ENCODE measurements around a stretch of chr1.

DNA sequence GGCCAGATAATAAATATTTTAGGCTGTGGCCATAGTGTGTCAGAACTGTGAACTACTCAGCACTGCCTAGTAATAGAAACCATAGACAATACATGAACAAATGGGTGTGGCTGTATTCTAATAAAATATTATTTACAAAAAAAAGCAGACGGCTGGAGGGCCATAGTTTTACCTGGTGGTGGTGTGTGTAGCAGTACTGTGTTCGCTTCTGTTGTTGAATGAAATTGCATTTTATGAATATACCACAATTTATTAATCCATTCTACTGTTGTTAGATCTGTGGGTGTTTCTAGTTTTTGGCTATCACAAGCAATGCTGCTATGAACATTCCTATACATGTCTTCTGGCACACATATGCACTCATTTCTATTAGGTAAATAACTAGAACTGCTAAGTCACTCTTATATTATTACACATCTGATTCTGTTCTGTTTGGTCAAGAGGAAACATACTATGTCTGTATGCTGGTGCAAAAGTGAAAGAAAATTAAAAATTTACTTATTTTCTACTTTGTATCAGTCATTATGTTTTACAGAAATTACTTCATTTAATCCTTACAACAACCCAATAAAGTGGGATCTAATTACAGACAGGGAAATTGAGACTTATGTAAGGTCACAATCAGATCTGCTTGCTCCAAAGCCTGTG lies 43.4 kb downstream of the TOR3A start:
- RAMPAGE, total RNA = no peak

DNA sequence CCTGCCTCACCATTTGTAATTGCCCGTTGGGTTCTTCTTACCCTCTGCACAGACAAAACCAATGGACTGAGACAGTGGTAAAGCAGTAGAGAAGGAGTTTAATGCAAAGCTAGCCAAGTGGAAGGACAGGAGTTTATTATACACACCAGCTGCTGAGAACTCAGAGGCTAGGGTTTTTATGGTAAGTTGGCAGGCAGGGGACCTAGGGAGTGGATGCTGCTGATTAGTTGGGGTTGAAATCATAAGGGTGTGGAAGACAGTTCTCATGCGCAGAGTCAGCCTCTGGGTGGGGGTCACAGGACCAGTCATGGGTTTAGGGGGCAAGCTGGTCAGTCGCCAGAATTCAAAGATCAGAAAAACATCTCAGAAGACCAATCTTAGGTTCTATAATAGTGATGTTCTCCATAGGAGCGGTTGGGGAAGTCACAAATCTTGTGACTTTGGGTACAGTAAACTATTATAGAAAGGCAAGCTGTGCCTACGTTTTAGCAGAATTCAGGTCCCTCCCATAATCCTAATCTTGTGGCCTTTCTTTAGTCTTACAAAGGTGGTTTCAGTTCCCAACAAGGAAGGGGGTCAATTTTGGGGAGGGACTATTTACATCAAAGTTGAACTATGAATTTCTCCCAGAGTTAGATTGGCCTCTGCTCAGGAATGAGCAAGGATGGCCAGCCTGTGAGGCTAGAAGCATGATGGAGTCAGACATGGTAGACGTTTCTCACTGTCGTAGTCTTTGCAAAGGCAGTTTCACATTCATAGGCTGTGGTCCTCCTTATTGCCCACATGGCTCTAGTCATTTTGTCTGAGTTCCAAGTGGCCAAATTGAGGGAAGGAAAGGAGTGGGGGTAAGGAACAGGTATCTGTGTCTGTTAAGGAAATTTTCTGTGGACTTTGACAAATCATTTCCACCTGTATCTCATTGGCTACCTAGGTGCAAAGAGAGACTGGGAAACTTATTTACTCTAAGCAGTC lies 35.5 kb upstream of the AXDND1 start:
- RAMPAGE, total RNA = no peak

DNA sequence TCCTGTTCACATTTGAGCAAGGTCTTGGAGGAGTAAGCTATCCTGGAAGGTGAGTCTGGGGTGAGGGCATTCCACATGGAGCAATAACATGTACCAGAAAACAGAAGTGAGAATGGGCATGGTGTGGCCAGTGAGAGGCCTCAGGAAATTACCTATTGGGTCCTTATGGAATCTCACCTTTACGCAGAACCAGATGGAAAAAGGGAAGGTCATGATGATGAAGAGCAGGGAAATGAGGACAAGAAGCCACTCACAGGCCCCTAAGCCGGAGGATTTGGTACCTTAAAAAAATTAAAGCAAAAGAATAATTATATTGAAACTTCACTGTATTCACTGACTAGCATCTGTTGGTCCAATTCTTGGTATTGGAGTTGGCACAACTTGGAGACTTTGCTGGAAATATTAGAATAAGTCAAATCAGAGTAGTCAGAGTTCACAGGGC lies 11.2 kb downstream of the NPHS2 start:
- RAMPAGE, total RNA = no peak

GRCh38 chr1:179844348-179845309 lies 33.0 kb downstream of the TOR1AIP2 start:
- RAMPAGE, total RNA = no peak

- RAMPAGE, total RNA = no peak
Observed at GRCh38 chr1:179883073-179883269, 886 bp downstream of the TOR1AIP1 start.

- RAMPAGE, total RNA = no peak
Observed at GRCh38 chr1:179975067-179975479, 20.5 kb downstream of the CEP350 start.

GRCh38 chr1:180005968-180006758 lies 51.6 kb downstream of the CEP350 start:
- RAMPAGE, total RNA = no peak

DNA sequence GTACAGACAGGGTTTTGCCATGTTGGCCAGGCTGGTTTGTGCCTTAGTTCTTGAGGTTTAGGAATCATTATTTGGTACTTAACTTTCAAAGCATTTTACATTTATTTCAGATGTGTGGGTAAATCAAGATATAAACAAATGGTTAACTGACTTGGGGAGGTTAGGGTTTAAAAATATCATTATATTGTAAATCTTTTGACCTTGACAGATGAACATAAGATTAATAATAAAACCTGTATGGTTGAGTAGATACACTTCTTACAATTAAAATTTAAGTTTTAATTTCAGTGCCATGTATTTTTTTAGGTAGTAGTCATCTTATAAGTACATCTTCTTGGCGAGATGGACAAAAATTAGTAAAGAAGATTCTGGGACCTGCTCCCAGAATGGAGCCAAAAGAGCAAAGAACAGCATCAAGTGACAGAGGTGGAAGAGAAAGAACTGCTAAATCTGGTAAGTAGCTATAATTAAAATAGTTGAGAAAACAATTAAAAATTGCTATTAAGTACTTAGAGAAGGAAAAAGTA lies 57.1 kb downstream of the CEP350 start:
- RAMPAGE, total RNA = no peak

GRCh38 chr1:180033768-180034302 lies 79.2 kb downstream of the CEP350 start:
- RAMPAGE, total RNA = no peak

GRCh38 chr1:180167902-180168689 lies 13.4 kb downstream of the QSOX1 start:
- RAMPAGE, total RNA = no peak

DNA sequence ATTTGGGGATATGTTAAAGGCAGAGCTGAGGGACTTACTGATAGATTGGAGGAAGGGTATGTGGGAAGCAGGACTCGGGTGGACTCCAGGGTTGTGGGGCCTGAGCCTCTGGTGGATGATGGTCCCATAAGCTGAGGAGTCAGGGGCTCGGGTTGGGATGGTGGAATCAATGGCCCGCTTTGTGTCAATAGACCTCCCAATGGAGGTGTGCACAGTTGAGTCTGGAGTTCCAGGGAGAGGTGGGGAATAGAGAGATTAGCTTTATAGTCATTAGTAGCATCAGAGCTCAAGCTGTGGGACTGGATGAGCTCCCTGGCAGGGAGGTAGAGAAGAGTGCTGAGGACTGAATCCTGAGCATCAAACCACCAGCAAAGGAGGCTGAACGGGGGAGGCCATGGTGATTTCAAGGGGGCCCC lies 37.5 kb upstream of the LHX4 start:
- RAMPAGE, total RNA = no peak

DNA sequence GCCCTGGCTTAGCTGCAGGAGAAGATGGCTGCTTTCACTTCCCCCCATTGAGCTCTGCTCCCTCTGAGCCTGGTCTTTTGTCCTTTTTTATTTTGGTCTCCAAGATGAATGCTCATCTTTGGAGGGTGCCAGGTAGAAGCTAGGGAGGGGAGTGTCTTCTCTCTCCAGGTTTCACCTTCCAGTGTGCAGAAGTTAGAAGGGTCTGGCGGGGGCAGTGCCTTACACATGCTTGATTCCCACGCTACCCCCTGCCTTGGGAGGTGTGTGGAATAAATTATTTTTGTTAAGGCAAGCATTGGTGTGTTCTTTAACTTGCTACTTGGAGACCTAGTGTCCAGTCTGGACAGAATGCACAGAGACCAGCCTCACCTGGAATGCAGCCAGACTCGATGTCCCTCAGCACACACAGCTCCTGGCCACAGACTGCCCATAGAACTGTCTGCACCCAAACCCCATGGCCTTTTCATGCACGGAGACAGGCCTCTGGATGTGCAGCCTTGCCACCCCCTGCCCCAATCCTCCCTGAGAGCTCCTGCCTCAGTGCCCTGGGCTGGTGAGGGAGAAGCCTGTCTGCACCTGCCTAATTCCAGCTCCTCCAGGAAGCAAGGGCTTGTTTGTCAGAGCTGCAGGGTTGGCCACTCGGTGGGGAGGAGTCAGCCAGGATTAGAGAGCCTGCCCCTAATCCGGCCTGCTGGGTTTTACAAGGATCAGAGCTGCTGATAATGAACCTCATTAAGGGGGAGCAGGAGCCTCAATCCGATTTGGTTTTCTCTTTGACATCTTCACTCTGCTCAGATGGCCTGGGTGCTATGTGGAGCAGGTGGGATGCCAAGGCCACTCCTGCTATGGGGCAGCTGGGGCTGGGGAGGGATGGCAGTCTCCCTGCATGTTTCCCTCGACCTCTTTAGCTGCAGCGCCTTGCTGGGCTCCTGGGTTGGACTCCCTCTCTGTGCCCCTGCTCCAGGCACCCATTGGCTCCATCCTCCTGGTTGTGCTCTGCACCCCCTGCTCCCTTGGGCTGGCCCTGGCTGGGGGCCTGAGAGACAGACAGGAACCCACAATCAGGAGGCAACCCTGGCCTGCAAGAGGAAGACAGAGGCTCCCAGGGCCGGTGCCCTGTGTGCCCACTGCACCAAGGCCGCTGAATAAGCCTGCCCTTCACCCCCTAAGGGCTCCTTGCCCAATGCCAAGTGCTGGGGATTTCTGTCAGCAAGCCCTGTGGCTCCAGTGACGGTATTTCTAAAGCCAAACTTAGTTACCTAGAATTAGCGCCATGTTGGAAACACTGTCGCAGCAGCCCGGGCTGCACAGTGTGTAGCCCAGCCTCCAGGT lies 31.9 kb upstream of the LHX4 start:
- RAMPAGE, total RNA = no peak

DNA sequence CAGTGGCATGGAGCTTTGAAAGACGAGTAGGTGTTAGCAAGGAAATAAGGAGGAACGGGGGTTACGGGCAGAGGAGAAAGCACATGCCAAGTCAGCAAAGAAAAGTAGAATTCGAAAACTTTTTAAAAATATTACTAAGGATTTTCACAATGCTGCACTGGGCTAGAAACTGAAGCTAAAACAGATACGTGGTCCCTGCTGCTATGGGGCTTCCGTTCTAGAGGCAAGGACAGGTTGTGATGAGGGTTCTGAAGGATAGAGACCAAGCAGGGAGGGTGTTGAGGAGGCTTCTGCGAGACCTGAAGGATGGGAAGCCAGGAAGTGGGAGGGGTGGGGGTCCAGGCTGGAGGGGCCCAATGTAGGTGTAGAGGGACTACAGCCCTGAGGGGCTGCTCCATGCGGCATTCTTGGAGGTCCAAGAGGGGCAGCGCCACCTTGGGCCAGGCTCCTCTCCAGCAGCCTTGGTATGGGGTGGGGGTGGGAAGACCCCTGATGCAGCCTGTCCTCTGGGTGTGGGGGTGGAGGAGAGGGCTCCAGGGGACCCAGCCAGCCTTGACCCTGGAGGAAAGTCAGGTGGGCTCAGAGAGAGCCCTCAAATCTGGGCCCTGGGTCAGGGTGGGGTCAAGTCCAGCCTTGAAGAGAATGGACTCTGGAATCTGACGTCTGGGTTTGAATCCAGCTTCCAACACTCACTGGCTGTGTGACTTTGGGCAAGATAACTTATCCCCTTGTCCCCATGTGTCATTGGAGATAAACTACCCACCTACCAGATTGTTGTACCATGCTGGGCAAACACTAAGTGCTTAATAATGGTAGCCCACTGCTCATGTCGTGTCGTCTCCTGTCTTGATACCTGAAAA lies 30.4 kb upstream of the LHX4 start:
- RAMPAGE, total RNA = no peak

GRCh38 chr1:180200361-180200803 lies 29.7 kb upstream of the LHX4 start:
- RAMPAGE, total RNA = no peak

DNA sequence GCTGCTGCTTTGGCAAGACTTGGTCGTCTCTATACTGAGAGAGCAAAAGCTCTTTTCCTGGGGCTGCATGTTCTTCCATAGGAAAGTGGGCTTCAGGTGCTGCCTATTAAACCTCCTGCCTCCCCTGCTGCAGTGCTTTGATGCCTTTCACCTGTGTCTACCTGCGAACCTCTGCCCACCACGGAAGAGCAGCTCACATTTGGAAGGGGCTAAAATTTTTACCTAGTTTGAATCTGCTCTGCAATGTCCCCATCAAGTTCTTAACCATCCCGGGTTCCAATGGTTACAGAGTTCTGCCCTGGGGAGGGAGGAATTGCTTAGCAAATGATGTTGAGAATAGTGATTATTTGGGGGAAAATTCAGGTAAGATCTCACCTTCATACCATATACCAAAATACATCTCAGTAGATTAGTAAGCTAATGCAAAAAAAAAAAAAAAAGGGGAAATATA lies 27.8 kb upstream of the LHX4 start:
- RAMPAGE, total RNA = no peak

DNA sequence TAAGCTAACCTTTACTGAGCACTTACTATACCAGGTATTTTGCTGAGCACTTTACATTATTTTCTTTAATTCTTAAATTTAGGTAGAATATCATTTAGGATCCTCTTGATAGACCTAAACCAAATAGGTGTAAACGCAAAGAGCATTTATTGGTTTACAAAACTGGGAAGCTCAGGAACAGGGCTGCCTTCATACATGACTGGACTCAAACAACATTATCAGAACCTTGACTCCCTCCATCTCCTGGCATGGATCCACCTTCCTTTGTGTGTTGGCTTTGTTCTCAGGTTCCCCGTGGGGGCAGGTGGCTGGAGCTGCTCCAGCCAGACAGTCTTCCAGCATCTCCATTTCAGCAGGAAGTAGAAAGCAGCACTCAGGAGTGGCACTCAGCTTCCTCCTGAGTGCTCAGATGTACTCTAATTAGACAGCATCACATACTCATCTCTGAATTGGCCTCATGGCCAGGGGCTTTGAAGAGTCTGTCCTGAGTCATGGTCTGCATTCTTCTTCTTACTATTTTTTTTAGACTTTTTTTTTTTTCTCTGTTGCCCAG lies 45.3 kb upstream of the XPR1 start:
- RAMPAGE, total RNA = no peak

DNA sequence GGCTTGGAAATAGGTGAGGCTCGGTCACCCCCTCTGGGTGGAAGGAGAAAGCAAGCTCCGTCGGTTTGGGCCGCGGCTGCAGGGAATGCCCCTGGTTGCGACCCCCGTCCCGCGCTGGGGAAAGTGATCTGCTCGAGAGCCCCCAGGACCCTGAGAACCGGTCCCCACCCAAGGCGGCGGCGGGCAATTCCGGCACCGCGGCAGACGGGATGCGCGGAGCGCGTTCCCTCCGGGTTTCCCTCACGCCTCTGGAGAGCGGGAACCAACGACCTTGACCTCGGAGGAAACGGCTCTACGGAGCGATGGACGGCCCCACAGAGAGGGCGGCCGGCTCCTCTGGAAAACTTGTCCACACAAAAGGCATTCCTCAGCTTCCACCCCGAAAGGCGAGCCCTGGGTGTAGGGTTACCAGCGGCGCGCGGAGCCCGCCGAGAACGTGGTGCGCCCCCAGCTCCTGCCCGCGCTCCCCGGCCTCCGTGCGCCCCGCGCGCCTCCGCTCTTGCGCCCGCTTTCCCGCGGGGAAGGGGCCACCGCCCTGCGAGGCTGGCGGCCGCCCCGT lies 495 bp upstream of the KIAA1614 start:
- RAMPAGE, total RNA = no peak

GRCh38 chr1:180940629-180941164 lies 28.0 kb downstream of the KIAA1614 start:
- RAMPAGE, total RNA = no peak

GRCh38 chr1:181061862-181063321 lies 26.1 kb upstream of the IER5 start:
- RAMPAGE, total RNA = no peak

DNA sequence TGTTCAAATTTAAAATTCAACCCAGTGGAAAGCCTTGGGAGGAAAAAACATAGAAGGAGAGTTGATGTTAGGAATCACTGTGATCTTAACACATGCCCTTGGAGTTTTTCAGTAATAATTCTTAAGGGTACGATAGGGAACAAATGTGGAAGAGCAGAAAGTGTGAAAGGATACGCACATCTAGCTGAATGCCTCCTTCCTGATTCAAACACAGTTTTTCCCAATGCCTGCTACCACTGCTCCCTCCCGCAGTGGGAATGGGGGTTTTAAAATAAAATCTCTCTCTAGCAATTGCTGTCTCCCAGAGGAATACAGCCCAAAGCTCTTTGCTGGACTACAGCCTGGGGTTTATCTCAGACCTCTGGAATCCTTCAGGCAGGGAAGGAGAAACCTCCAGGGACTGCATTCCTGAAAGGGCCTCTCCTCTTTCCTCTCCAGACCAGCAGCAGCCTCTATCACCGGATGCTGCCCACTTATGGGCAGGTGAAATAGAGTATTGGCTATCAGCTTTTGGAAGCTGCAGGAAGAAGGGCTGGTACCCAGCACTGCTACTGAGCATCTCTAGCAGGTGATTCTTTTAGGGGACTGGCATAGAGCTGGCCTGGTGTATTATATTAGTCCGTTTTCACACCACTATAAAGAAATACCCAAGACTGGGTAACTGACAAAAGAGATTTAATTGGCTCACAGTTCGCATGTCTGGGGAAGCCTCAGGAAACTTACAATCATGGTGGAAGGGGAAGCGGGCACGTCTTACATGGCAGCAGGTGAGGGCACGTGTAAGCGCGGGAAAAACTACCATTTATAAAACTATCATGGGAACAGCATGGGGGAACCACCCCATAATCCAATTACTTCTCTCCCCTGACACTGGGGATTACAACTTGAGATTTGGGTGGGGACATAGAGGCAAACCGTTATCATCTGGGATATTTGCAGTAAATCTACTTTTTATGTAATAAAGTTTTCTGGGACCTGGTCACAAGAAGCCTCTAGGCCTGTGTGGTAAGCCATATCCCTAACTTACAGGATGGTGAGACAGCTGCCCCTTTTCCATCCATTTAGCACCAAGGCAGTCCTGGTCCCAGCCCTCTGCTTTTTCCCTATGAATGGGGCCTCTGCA lies 6.5 kb downstream of the IER5 start:
- RAMPAGE, total RNA = no peak